HTERT-HM (cell line): ENCODE data around the genes OR10G7, OR8D2 and VSIG2.

DNA sequence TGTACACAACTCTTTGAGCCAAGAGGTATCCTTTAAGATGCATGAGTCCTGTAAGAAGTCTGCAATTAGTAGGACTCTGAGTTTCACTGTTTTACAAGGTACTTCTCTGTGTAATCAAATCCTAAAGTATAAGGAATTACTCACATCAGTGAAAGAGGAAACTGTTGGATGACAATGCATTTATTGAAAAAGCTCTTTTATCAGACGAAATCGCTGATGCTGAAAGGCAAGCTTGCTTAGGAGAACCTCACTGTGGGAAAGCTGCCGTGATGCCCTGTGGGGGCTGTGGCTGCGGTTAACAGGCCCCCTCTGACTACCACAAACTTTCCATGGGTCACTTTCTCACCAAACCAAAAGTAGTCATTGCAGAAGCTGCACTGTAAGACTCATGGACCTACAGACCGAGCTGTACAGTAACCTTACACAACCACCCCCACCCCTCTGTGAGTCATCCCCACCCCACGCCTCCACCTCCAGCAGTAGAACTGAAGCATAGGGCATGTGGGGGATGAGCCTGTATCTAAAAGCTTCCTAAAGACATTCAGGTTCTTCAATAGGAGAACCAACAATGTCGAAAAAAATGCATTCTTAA lies 18.3 kb downstream of the CRTAM start:
- RRBS: no CpG with 5 or more reads among the region's 7 CpGs

DNA sequence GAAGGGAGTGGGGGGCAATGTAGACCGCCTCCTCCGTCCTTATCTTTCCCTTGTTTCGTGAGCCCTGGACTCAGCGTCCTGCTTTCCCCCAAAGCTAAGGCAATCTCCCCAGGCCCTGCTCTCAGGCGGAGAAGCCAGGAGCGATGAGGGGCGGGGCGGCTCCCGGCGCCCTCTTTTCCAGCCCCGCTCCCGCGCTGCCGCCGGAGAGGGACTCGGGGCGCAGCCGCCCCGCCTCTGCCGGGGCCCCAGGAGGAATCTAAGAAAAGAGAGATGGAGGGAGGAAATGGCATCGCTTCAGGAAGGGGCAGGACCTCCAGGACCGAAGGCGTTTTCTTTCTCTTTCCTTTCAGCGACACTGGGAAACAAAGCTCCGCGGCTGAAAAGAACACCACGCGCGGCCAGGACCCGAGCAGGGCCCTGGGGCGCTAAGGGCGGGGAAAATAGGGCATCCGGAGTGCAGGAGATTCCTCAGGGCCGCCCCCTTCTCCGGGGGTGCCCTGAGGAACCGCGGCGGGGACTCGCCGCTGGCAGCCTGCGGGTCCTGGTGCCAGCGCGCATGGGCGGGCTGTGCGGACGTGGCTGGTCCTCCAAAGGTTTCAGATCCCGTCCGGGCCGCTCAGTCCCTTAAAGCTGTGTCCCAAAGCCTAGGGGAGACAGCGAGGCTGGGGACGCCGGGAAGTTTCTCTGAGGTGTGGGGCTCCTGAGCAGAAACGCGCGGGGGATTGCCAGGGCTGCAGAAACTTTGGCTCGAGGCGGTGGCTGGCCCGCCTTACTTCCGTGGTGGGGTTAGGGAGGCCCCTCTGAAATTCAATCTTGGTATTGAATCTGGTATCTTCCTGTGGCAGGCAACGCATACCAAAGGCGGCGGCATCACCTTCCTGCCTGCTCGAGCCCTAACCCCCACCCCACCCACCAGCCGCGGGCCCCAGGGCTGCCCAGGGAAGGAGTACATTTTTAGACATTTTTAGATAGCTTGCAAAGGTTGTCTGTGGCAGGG lies 2.8 kb upstream of the BSX start:
- RRBS: 5% methylated on average over 22 of the region's 65 CpGs

DNA sequence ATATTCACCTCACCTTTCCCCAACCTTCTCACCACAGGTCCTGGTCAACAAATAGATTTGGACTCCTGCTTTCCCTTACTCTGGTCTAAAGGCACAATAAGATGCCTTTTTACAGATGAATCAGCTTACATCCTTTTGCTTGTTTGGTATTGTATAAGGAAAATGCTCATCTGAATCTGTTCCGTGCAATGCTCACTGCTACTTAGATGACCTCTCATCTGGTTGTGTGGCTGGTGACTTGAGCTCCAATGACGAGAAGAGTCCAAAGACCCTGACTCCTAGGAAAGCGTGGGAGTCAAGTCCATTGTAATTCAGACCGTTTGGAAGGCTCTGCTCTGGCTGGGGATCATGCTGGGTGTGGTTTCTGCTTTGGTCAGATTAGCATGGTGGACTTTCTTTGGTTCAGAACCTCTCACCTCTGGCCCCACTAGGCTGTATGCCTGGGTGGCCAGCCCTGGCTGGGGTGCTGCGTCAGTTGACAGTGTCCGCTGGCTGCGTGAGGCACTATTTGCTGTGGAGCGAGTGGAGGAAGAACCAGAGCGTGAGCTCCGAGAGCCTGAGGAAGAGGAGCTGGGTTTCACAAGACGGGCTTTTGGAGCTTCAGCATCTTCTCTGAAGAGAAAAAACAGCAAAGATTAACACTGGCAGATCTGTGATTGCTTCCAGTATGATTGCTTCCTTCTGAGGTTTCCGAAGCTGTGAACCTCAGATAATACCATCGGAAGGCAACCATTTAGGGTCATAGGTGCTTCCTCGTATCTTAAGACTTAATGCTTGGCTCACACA lies 11.4 kb upstream of the HSPA8 start:
- RRBS: no CpG with 5 or more reads among the region's 14 CpGs

DNA sequence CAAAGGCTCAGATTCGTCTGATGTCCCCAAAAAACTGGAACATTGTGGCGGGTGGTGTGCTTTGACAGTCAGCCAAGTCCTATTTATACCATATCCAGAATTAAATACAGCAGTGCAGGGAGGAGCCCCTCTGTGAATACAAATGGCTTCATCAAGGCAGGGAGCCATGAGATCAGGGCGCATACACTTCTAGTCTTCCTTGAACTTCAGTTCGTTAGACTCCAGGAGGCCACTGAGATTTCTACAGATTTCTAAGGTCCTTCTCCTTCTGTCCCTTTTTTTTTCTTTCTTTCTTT lies 41.4 kb upstream of the HSPA8 start:
- RRBS: no CpG with 5 or more reads among the region's 4 CpGs

- RRBS: no CpG with 5 or more reads among the region's 10 CpGs
These were observed 107.7 kb upstream of the CLMP start for GRCh38 chr11:123302669-123303198.

- RRBS: no CpG with 5 or more reads among the region's 5 CpGs
These were observed 109.9 kb upstream of the GRAMD1B start for GRCh38 chr11:123320240-123320507.

DNA sequence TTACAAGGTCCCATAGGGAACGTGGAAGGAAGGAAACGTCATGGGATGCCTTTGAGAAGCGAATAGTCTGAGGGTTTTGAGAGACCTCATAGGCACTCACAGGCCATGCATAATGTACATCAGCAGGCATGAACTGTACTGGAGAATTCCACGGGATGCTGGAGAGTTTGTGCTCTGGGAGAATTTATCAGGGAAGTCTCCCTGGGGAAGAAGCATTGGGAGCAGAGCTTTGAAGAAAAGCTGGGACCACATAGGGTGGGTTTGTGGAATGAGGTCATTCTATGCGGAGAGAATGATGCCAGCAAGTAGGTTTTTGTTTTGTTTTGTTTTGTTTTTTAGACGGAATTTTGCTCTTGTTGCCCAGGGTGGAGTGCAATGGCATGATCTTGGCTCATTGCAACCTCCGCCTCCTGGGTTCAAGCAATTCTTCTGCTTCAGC lies 112.1 kb downstream of the SCN3B start:
- RRBS: no CpG with 5 or more reads among the region's 7 CpGs

DNA sequence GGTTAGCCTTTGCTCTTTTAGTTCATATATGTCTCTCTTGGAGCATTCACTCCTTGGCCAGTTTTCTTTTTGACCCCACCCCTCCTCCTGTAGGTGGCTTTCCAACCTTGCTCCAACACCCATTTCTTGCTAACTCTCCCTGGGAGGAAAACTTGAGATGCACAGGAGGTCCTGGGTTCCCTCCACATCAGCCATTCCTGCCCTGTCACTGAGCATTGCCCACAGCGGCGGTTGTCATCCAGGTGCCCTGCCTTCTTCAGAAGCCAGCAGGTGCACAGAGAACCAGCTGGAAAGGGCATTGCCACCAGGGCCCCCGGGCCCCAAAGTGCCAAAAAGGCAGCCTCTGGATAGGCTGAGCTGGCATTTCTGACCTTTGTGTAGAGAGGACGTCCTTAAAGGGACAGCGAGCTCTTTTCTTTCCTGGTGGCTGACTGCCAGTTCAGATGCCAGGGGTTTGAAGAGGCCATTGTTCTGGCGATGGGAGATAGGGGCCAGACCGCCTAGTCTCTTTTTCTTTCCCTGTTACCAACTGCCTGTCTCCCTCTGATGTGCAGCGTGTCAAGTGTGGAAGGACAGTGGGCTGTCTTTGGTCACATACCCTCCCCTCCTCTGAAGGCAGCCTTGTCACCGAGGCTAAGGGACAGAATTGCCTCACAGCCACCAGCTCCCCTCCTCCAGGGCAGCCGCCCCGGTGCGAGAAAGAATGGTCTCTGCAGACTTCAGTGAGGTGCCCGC lies 109.8 kb downstream of the SCN3B start:
- RRBS: no CpG with 5 or more reads among the region's 13 CpGs

DNA sequence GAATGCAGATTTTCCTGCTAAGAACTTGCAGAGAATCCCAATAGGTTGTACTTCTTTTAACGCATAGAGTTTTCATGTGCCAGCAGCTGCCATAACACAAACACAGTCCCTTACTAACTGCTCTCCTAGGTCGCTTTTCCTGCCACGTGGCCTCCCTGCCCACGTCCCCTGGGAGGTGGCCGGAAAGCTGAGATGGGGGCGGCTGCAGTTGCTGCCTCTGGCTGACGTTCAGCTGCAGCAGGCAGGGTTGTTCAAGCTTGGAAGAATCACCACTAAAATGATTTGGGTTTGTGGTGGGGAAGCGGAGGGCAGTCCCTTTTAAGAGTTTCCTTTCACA lies 39.3 kb downstream of the ZNF202 start:
- RRBS: no CpG with 5 or more reads among the region's 8 CpGs

DNA sequence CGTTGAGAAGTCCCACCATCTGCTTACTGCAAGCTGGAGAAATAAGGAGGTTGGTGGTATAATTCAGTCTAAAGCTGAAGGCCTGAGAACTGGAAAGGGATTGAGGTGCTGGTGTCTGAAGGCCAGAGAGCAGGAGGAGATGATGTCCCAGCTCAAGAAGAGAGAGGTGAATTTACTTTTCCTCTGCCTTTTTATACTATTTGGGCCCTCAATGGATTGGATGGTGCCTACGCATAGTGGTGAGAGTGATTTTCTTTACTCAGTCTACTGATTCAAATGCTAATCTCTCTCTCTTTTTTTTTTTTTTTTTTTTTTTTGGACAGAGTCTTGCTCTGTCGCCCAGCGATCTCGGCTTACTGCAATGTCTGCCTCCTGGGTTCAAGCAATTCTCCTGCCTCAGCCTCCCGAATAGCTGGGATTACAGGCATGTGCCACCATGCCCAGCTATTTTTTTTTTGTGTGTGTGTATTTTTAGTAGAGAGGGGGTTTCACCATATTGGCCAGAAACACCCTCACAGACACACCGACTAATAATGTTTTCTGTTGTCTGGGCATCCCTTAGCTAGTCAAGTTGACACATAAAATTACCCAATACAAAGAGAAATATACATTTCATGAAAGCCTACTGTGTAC lies 1.5 kb upstream of the ZNF202 start:
- RRBS: no CpG with 5 or more reads among the region's 7 CpGs

GRCh38 chr11:124041197-124041737 lies at the start of gene OR10G7:
Gene OR10G7, minus strand, starts transcription at chr11:124041325.
- RRBS: no CpG with 5 or more reads among the region's 1 CpG

DNA sequence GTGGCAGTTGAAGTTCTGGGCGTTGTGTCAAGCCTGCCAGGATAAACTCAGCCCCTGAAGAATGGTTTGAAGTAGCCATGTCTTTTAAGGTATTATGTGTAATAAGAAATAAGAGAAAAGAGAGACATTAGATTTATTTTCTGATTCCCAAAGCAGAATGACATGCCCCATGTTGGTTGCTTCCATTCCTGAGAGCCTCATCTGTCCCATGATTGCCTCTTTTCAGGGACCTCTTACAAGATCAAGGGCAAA lies at the start of gene OR8D2:
Gene OR8D2 (minus strand): TSS at position 79 of the 252 bp plus-strand sequence.
- RRBS: no CpG with 5 or more reads among the region's 1 CpG

DNA sequence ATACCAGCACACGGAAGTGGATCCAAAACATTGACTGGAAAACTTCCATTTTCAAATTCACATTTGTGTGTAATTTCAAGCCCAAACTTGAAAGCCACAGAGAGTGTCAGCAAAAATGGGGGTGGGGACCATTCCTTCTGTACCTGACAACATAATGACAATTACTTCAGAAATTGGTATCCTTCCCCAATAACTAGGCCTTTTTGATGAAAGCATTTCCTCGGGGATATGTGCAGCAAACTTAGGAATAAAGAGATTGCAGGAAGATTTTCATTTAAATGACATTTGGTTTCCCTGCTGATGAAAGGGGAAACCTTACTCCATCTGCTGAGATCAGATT lies 16.0 kb downstream of the SIAE start:
- RRBS: no CpG with 5 or more reads among the region's 2 CpGs

DNA sequence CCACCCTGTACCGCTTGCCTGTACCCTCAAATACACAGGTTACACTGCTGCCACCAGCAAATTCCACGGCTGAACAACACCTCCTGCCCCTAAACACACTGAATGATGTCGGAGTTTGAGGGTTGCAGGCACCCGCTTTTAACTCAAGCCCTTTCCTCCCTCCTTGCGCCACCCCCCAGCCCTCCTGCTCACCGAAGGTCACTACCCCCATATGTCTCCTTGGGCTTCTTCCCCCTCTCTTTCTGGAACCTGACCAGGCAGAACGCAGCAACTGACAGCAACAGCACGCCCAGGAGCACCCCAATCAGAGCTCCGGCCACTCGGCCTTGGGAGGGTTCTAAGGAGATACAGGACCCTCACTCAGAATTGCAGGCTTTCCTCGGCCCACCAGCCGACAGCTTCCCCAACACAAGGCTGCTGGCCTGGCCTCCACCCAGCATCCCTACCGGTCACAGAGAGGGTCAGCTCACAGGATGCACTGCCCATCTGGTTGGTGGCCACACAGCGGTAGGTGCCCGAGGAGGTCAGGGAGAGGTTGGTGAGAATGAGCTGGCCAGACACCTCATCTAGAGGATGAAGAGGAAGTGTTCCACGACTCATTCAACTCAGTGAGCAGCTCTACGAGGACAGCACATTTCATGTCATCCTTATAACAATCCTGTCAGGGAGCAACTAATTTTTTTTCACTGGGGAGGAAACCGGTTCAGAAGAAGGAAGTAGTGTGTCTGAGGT lies 3.7 kb downstream of the VSIG2 start:
- RRBS: no CpG with 5 or more reads among the region's 18 CpGs

- RRBS: 26% methylated on average over 26 of the region's 47 CpGs
These were observed at the start of gene VSIG2 for GRCh38 chr11:124751661-124752594. Gene VSIG2, minus strand, starts transcription at chr11:124752255.

DNA sequence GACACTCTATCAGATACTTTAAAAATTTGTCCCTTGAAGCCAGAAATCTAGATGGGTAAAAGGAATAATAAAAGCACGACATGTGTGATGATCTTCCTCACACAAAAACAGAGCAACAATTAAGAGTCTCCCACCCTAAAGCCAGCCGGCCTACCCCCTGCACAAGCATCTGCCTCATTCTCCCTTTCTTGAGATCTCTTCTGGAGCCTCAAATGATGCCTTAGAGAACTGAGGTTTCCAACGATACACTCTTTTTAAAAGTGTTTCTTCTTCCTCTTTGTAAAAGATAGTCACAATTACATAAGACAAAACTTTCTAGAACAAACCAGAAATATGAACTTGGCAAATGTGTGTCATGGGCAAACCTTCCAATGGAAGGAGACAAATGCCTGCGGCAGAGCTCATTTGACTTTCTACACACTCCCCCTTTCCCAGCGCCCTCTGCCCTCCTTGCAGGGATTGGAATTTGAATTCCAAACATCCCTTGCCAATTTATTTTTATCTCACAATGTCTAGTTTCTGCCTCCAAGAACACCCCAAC lies 14.6 kb upstream of the ESAM start:
- RRBS: no CpG with 5 or more reads among the region's 5 CpGs

- RRBS: no CpG with 5 or more reads among the region's 6 CpGs
These were observed 9.6 kb downstream of the MSANTD2 start for GRCh38 chr11:124790495-124791093.

DNA sequence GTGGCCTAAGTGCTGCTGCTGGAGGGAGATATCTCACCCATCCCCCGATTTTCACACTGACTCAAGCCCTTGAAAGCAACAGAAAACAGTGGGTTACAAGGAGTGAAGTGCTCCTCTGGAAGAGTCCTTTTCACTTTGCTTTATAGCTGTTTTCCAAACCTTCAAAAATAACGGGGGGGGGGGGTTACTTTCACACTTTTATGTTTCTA lies 843 bp downstream of the TMEM218 start:
- RRBS: no CpG with 5 or more reads among the region's 2 CpGs

DNA sequence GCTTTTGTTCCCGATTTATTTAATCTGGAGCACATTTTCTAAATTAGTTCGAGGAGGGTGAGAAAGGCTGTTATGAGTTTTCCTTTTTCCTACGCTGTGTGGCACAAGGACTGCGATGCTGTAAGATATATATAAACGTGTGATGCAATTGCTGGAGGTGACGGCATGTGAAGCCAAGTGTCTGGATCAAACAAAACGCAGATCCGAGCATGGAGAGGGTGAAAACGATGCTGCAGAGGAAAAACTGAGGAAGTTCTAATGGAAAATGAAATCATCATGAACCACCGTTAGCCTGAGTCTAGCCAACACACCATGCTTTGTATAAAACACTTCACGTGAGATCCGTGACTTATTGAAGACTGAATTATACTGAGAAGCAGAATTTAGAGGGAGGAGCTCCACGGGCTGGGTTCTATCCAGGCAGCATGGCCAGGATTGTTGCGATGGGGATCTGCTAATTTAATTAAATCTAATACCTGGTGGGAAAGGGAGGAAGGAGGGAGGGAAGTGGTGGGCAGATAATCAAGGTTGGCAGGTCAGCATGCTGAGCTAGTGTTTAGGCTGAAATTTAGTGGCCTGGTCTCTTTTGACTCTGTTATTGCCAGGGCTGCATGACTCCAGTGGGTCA lies 4.5 kb downstream of the PKNOX2 start:
- RRBS: no CpG with 5 or more reads among the region's 14 CpGs

- RRBS: no CpG with 5 or more reads among the region's 12 CpGs
These were observed 109.8 kb downstream of the PKNOX2 start for GRCh38 chr11:125274220-125274822.